ENCODE data around the gene ECHDC3.

GRCh38 chr10:11168935-11169630 lies 151.4 kb downstream of the CELF2 start:
- PRO-cap = no peak

GRCh38 chr10:11169631-11170875 lies 152.4 kb downstream of the CELF2 start:
- PRO-cap = unidirectional peak, plus-strand start at chr10:11170235

GRCh38 chr10:11178437-11179155 lies 160.9 kb downstream of the CELF2 start:
- PRO-cap = unidirectional peak, minus-strand start at chr10:11178801

- PRO-cap = bidirectional peak, plus-strand start at chr10:11180437, minus-strand start at chr10:11180370
Observed at GRCh38 chr10:11180212-11180889, 162.7 kb downstream of the CELF2 start.

GRCh38 chr10:11198983-11199558 lies 181.4 kb downstream of the CELF2 start:
- PRO-cap = no peak

- PRO-cap = no peak
Observed at GRCh38 chr10:11277641-11278222, 260.1 kb downstream of the CELF2 start.

- PRO-cap = no peak
Observed at GRCh38 chr10:11334744-11335791, 276.4 kb downstream of the USP6NL start.

- PRO-cap = no peak
Observed at GRCh38 chr10:11393890-11394089, 217.7 kb downstream of the USP6NL start.

GRCh38 chr10:11403075-11403677 lies 208.3 kb downstream of the USP6NL start:
- PRO-cap = bidirectional peak, plus-strand start at chr10:11403377, minus-strand start at chr10:11403248

DNA sequence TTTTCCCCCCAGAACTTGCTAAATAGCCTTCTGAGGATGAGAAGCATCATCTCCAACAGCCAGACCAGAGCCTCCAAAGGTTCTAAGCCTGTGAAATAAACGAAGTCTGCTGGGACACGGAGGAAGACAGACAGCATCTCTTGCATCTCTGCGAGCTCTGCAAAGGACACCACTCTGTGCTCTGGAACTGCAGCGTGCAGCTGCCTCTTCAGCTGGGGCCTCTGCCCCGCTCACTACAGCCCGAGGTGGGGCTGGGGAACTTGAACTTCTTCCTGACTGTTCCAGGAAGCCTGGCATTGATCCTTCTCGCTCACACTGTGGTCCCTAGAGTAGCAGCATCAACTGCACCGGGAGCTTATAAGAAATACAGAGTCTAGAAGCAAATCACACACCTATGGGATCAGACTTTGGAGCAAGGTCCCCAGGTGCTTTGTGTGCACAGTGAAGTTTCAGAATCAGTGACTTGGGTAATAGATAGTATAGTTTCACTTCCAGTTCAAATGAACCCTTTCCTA lies 163.2 kb downstream of the USP6NL start:
- PRO-cap = no peak

- PRO-cap = bidirectional peak, plus-strand start at chr10:11742438, minus-strand start at chr10:11742252
Observed at GRCh38 chr10:11742317-11743472, at the start of gene ECHDC3. Gene ECHDC3 (plus strand): TSS chr10:11742382.

GRCh38 chr10:11871473-11871845 lies 48.3 kb downstream of the PROSER2 start:
- PRO-cap = no peak

- PRO-cap = no peak
Observed at GRCh38 chr10:11898048-11899008, 75.2 kb downstream of the PROSER2 start.

DNA sequence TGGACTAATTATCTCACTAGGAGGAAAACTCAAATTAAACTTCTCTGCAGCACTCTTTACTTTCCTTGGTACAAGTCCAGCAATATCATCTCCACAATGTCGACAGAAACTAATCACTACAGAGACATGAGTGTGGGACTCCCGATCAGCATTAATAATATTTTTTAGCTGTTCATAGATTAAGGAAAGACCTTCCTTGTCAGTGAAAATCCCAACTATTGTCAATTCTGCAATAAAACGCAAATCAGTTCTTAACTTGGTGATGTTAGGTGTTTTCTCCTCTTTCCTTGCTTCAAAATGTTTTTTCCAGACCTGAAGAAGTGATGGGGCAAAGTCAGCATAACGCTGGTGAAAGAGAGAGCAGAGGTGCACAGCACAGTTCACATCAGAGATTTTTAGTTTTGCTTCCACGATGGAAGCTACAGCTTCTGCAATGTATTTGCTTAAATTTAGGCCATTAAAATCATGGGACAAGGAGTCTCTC lies 13.7 kb downstream of the UPF2 start:
- PRO-cap = no peak

- PRO-cap = bidirectional peak, plus-strand start at chr10:12043466, minus-strand start at chr10:12043229
Observed at GRCh38 chr10:12043055-12043835, 636 bp upstream of the UPF2 start.

- PRO-cap = no peak
Observed at GRCh38 chr10:12054063-12054345, 11.4 kb upstream of the UPF2 start.

- PRO-cap = bidirectional peak, plus-strand start at chr10:12244109, minus-strand start at chr10:12243953
Observed at GRCh38 chr10:12243782-12244279, 47.8 kb downstream of the CDC123 start.

- PRO-cap = no peak
Observed at GRCh38 chr10:12250142-12250809, 54.3 kb downstream of the CDC123 start.

- PRO-cap = no peak
Observed at GRCh38 chr10:12615304-12615606, 265.9 kb downstream of the CAMK1D start.

- PRO-cap = bidirectional peak, plus-strand start at chr10:12635356, minus-strand start at chr10:12635240
Observed at GRCh38 chr10:12635075-12635597, 285.8 kb downstream of the CAMK1D start.